Epithelial cell of prostate (primary cell): ENCODE measurements around a stretch of chr13.

DNA sequence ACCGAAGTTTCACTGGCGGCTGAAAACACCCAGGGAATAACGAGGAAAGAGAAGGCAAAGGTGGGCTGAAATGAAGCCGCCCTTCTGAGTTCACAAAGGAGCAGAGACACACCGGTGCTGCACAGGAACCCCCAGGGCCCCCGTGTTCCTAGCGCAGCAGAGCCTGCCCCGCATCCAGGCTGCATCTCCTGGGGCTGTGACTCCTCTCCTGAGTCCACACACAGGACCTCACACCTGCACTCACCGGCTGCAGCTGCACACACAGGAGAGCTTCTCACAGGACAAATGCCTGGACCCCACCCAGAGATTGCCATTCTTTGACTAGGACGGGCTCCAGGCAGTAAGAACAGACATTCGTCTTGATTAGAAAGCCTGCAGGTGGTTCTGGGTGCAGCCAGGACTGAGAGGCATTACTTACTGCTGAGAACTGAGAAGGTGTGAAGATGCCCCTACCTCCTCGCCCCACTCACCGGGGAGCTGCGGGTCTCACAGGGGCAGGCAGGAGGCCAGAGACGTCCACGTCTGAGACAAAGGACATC is 50.6 kb downstream of the RASA3 start:
- RRBS: no CpG with 5 or more reads among the region's 16 CpGs

- RRBS: 75% methylated on average over 2 of the region's 27 CpGs
These were observed 25.0 kb downstream of the RASA3 start for GRCh38 chr13:114107182-114108008.

DNA sequence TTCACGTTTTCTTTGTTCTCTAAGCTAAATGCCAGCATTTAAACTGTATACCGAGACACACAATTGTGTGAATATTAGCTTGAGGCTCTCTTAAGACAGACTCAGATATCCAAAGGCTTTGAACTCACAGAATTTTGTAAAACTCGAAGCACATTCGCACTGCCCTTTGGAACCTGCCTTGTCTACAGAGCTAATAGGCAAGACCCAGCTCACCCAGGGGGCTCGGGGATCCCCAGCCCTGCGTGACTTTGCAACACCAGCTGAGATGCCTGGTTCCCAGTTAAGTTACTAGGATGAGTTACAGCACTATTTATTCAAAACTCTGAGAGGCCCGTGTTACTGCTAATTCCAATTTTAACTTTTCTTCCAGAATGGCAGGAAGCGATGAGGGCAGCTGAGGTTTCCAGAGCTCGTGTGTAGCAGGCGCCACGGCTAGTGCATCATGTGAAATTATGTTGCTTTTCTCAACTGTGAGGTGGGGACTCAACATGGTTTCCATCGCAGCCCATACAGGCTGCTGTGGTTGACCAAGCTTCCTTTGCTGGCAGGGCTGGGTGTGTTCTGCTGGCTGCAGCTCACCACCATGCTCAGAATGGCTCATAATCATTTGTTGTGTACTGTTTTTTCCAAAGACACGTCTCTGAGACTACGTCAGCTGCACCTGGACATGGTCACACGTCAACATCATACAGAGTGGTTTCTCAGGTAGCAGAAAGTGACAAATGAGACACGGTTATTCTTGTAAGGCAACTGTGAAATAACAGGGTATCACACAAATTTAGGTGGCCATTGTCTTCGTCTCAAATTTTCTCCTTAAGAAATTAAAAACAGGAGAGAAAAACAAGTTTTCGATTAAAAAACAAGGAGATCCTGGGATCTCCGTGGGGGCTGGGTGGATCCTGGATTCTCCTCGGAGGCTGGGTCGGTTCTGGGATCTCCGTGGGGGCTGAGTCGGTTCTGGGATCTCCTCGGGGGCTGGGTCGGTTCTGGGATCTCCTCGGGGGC is 16.0 kb upstream of the RASA3 start:
- RRBS: no CpG with 5 or more reads among the region's 26 CpGs